Endodermal cell (in vitro differentiated cells): ENCODE measurements around the gene DNAJC25.

- PRO-cap: no peak
Observed at GRCh38 chr9:110440143-110440796, 102.6 kb upstream of the TXNDC8 start.

DNA sequence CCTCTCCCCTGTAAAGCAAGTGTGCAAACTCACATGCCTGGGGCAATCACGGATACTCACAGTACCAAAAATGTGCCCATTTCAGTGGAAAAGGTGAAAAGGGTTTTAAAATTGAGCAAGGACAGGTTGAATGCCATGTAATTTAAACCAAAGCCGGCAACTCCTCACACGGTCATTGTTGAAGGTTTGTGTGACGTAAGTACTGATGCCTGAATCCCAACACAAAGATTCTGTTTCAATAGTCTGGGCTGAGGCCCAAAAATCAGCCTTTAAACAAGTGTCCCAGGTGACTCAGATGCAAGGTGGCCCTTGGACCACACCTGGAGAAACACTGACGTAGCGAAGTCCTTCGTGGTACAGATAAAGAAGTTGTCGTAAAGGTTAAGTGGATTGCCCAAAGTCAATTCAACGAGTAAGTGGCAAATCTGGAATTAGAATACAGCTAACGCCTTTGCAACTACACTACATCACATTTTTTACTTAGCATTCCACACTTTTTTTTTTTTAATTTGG, 111.5 kb downstream of the LPAR1 start:
- PRO-cap: no peak

DNA sequence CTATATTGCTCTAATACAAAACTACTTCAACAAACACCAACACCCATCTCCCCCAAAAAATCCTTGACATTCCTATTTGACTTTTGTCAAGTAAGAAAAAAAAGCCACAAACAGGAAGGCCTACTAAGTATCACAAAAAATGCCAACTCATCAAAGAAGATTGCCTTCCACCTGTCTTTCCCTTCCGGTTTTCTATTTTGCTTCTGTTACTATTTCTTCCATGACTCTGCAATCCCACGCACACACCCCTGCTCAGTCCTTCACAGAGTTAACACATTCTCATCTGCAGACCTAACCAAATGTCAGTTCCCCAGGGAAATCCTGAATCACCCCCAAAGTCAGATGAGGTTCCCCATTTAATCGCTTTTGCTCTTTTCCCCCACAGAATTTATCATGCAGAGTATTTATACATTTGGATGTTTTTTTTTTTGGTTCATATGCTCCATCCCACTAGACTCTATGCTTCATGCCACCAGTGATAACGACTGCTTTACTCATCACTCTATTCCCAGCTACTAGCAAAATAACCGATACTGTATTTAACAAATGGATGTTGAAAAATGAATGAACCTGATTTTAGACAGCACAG, 15.1 kb downstream of the LPAR1 start:
- PRO-cap: no peak

GRCh38 chr9:111030434-111031124, 7.7 kb downstream of the LPAR1 start:
- PRO-cap: no peak

- PRO-cap: no peak
Observed at GRCh38 chr9:111456373-111457076, 27.7 kb downstream of the ECPAS start.

DNA sequence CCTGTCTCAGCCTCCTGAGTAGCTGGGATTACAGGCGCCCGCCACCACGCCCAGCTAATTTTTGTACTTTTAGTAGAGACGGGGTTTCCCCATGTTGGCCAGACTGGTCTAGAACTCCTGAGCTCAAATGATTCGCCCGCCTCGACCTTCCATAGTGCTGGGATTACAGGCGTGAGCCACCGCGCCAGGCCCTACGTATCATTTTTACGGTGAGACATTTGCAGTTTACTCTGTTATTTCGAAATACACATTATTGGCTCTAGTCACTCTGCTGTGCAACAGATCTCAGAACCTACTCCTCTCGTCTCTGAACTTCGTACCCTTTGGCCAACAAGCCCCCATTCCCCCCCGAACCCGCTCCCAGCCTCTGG, 858 bp downstream of the PTGR1 start:
- PRO-cap: no peak

DNA sequence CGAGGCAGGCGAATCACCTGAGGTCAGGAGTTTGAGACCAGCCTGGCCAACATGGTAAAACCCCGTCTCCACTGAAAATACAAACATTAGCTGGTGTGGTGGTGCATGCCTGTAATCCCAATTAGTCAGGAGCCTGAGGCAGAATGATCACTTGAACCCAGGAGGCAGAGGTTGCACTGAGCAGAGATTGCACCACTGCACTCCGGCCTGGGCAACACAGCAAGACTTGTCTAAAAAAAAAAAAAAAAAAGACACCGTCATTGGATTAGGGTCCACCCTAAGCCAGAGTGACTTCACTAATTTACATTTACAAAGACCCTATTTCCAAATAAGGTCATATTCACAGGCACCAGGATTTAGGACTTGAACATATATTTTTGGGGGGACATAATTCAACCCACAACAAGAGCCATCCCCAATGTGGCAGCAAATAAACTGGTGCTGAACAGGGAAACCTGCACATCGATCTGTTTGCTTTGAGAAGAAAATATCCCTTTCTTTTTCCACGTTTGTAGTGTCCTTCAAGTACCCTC, 3.8 kb upstream of the DNAJC25 start:
- PRO-cap: unidirectional peak, plus-strand start at position 312 of the sequence

- PRO-cap: bidirectional peak, plus-strand start at chr9:111631369, minus-strand start at chr9:111631094
Observed at GRCh38 chr9:111630997-111632133, at the start of gene DNAJC25. TSS of gene DNAJC25 (plus strand) at chr9:111631334.

- PRO-cap: no peak
Observed at GRCh38 chr9:111898232-111899124, 1.9 kb downstream of the UGCG start.

- PRO-cap: no peak
Observed at GRCh38 chr9:111909197-111910190, 12.9 kb downstream of the UGCG start.

GRCh38 chr9:111945281-111945654, 48.7 kb downstream of the UGCG start:
- PRO-cap: no peak

- PRO-cap: no peak
Observed at GRCh38 chr9:112058315-112058680, 116.8 kb downstream of the SUSD1 start.

- PRO-cap: no peak
Observed at GRCh38 chr9:112065539-112066602, 109.2 kb downstream of the SUSD1 start.

DNA sequence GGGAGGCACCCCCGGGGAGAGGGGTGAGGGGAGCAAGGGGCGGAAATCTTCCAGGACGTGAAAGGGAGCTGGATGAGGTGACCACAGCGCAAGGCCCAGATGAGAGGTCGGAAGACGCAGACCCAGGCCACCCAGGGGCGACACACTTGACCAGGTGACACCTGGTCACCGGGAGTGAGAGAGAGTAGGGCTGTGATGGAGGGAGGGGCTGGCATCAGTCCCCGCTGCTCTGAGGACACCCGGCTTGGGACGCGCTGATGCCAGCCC, 433 bp upstream of the SUSD1 start:
- PRO-cap: no peak

DNA sequence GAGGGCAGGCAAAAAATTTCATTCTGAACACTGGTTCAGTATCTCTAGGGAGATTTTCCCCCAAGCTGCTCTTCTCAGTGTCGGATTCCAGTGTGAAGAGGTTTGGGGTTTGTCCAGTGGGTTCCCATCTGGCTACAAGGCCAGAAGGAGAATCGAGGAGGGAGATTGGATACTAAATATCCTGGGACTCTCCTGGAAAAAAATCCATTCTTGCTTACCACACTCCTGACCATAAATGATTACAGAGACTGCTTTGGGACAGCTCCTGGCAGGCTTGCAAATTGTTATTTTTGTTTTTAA, 4.6 kb upstream of the SUSD1 start:
- PRO-cap: no peak

- PRO-cap: no peak
Observed at GRCh38 chr9:112286207-112286922, 47.1 kb downstream of the PTBP3 start.

GRCh38 chr9:112348135-112349465, 15.2 kb upstream of the PTBP3 start:
- PRO-cap: unidirectional peak, plus-strand start at chr9:112348566

GRCh38 chr9:112510556-112511132, 24.0 kb downstream of the KIAA1958 start:
- PRO-cap: no peak

- PRO-cap: no peak
Observed at GRCh38 chr9:112570671-112571027, 84.0 kb downstream of the KIAA1958 start.

DNA sequence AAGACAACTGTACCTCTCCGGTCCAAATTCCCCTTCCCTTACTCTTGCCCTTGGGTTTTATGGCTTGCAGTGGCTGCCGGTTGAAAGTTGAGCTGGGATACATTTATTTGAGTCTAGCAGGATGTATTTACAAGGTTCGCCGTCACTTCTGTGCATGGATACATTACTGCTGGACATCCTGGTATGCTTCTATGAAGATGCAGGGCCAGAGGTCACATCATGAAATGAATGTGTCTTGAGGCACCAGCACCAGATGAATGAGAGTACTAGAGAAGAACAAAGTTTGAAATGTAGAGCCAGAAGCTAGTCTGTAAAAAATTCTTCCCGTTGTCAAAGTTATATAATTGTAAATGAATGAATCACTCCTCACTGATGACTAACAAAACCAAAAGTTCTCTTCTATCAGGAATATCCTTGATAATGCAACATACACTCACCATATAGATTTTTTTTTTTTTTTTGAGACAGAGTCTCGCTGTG, 12.9 kb upstream of the SNX30 start:
- PRO-cap: no peak